Umbilical cord (tissue), 2 donors: ENCODE measurements around the genes FAM89B, KCNK7 and CFL1.

DNA sequence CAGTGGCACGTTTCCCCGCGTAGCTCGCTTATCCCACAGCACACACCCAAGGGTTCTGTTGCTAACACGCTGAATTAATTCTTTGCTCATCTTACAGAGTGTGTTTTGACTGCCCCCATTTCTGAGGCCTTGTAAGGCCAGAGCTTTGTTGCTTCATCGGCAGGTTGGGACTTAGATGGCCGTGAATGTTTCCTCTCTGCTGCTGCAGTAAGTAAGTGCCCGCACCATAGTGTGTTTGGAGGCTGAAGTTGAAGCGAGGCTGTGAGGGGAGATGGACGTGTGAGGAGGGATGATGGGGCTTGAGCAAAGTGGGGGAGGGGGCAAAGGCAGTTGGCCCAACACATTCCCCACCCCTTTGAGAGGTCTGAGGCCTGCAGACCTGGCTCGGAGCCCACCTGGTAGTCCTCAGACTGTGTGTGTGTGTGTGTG, 57.4 kb downstream of the FRMD8 start:
- RAMPAGE, long total RNA: no peak

DNA sequence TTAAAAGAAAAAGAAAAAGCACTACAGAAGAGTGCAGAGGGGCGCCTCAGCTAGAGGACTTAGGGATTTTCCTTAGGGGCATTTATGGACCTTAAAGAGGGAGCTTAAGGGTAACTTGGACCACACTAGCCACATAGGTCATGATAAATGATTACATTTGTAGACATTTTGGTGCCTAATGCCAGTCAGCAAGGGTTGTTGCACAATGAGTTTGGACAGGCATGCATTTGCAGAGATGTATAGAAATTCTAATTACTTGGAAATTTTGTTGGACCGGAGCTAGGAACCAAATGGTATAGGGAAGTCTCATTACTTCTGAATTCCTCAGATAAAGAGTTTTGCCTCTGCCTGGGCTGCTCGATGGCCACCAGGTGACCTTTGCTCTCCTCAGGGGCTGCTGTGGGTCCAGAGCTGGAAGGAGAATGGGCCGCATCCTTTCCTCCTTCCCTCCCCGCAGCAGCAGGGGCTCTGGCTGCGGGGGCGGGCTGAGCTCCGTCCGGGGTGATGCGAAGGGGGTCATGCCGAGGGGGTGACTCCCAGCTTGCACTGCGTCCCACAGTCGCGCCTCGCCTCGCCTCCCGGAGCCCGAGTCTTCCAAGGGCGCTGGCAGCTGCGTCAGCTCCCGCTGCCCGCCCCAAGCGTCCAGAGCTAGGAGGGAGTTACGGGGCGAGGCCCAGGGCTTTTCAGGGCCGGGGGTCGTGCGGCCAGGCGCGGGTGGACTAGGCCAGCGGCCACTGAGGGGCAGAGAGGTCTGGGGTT, 46.3 kb upstream of the SCYL1 start:
- RAMPAGE, long total RNA: no peak

DNA sequence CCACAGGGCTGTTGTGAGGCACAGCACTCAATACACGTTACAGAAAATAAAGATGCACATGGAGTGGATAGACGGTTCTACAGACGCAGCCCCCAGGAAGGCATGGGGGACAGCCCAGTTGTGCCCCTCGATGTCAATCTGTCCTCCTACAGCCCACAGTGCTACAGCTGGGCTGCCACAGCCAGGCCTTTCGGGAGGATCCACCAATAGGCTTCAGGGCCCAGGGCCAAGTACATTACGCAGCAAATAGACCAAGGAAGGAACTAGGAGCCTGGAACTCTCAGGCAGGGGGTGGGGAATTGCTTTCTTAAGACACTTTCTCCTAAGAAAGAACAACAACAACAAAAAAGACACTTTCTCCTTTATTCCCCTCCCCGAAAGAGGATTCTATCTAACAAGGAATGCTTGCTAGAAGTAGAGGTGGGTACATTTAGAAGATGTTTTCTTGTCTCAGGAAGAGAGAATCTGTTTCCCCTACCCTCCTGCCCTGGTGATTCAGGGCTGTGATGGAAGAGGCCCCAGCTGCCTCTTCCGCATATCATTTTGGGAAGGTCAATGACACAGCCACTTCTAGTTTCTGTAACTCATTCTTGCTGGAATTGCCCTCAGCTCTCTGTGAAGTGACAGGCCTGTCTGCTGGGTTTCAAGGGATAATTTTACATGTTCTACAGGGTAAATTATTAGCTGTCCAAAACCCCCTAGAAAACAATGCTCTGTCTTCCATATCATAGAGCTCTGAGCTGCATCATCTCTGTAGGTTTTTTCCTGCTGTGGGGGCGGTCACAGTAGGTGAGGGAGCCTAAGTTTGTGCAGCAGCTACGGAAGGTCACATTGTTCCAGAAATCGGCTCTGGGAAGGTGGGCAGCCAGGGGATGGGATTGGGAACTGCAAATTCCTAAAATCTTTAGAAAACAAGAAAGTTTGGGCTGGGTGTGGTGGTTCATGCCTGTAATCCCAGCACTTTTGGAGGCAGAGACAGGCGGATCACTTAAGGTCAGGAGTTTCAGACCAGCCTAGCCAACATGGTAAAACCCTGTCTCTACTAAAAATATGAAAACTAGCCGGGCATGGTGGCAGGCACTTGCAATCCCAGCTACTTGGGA, 32.0 kb upstream of the SCYL1 start:
- RAMPAGE, long total RNA: no peak

DNA sequence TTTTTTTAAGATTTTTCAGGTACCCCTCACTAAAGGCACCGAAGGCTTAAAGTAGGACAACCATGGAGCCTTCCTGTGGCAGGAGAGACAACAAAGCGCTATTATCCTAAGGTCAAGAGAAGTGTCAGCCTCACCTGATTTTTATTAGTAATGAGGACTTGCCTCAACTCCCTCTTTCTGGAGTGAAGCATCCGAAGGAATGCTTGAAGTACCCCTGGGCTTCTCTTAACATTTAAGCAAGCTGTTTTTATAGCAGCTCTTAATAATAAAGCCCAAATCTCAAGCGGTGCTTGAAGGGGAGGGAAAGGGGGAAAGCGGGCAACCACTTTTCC, 19.7 kb upstream of the SCYL1 start:
- RAMPAGE, long total RNA: no peak

DNA sequence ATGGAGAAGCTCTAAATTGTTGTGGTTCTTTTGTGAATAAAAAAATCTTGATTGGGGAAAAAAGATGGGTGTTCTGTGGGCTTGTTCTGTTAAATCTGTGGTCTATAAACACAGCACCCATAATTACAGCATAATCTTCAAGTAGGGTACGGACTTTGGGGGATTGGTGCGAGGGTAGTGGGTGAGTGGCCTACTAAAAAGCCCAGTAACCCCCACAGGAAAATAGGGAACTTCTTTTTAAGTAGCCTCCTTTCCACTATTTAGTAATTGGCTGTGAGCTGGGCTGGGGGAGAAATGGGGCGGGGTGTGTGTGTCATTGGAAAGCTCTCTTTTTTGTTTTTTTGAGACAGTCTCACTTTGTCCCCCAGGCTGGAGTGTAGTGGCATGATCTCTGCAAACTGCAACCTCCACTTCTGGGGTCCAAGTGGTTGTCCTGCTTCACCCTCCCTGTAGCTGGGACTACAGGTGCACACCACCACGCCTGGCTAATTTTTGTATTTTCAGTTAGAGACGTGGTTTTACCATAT, 18.4 kb upstream of the SCYL1 start:
- RAMPAGE, long total RNA: no peak

DNA sequence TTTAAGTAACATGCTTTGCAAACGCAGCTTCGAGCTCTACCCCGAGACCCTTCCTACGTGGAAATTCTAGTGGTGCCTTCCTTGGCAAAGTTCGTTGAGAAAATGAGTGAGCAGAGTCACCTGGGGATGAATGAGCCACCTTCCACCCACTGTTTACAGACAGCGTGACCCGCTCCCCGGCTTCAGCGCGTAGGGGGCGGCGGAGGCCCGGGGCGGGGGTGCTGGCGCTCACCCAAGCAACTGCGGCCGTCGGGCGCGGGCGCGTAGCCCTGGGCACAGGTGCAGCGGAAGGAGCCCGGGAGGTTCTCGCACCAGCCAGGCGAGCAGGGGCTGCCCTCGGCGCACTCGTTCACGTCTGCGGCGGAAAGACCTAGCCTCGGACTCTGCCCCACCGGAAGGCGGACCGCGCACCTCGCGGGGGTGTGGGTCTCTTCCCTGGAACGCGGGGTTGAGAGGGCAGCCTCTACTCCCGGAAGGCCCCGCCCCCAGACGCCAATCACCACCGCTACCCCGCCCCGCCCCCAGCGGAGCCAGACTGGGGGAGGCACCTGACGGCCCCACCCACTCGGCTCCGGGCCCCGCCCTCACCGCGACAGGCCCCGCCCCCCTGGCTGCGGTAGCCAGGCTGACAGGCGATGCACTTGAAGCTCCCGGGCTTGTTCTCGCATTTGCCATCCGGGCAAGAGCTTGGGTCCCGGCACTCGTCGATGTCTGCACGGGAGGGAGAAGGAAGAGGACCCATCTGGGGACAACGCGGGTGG, 11.8 kb downstream of the LTBP3 start:
- RAMPAGE, long total RNA: no peak

GRCh38 chr11:65571938-65572629, at the start of gene FAM89B:
Gene FAM89B (plus strand): TSS chr11:65572538.
- RAMPAGE, long total RNA: no peak

DNA sequence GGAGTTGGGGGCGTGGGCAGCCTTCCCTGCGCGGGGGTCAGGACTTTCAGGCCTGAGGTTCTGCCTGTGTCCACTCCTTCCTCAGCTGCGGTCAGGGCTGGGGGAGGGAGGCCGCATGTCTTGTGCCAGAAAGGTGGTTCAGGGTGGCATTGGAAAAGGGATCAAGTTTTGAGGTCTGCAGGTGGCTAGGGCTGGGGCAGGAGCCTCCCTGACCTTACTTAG, 647 bp downstream of the EHBP1L1 start:
- RAMPAGE, long total RNA: no peak

GRCh38 chr11:65592769-65593242, 2.8 kb downstream of the KCNK7 start:
- RAMPAGE, long total RNA: no peak

DNA sequence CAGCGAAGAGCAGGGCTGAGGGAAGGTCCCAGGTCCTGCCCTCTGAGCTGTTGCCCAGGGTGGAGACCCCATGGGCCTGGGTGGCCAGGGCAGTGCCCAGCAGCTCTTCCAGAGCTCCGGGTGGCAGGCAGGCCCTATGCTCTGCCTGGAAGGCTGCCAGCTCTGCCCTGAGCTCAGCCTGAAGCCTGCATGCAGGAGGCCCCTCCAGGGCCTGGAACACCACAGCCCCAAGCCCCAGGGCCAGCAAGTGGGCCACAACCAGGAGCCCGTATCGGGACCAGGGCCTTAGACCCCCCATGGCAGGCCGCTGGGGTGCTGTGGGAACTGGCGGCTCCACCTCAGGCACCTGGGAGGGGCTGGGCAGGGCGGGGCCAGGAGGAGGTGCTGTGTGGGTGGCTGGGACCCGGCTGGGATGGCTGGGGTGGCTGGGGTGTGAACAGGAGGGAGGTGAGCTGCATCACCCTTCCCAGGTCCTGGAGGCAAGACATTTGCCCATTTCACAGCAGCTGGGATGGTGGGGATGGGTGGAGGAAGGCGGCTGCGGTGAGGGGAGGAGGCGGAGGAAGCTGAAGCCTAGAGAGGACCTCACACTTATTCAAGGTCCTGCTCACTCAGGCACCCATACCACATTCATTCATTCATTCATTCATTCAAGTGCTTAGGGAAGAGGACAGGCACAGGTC, at the start of gene KCNK7:
Gene KCNK7 (minus strand): TSS at position 326 of the 683 bp plus-strand sequence.
- RAMPAGE, long total RNA: no peak

DNA sequence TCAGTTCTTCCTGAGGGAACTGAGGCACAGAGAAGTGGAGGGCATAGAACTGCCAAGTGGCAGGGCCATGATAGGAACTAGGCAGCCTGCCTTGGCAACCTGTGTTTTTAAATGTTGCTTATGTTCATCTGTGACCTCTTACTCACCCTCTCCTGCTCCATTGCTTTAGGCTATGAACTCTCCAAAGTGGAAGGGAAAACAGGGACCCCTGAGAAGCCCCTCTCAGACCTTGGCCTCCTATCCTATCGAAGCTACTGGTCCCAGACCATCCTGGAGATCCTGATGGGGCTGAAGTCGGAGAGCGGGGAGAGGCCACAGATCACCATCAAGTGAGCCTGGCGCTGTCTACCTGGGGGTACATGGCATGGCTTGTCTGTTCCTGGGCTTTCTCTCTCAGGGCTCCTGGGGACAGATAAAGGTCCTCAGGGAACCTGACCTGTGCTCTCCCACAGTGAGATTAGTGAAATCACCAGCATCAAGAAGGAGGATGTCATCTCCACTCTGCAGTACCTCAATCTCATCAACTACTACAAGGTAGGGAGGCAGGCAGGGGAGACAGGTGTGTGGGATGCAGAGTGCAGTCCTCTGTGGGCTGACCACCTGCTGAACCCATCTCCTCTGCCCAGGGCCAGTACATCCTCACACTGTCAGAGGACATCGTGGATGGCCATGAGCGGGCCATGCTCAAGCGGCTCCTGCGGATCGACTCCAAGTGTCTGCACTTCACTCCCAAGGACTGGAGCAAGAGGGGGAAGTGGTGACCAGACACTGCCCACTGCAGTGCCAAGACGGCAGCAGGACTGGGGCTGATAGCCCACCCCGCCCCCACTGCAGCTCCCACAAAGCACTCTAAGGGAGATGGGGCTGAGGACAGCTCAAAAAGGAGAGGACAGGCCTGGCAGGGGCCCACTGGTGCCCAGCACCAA, 1.9 kb downstream of the RNASEH2C start:
- RAMPAGE, long total RNA: no peak

- RAMPAGE, long total RNA: no peak
These were observed 23.7 kb upstream of the RNASEH2C start for GRCh38 chr11:65744101-65744875.

DNA sequence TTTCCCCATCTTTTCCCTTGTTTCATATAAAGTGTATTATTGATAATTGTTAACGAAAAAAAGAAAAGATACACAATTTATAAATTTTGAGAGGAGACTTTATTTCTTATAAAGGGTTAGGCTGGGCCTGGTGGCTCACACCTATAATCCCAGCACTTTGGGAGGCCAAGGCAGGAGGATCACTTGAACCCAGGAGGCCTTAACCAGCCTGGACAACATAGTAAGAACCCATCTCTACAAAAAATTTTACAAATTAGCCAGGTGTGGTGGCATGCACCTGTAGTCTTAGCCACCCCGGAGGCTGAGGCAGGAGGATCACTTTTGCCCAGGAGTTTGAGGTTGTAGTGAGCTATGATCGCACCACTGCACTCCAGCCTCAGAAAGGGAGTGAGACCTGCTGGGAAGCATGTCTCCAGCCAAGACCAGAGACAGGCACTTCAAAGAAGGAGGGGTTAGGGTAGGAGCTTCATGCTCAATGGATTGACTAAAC, 8.1 kb downstream of the AP5B1 start:
- RAMPAGE, long total RNA: no peak

GRCh38 chr11:65850021-65850406, 8.0 kb downstream of the CFL1 start:
- RAMPAGE, long total RNA: no peak

GRCh38 chr11:65850407-65850590, 7.7 kb downstream of the CFL1 start:
- RAMPAGE, long total RNA: no peak

DNA sequence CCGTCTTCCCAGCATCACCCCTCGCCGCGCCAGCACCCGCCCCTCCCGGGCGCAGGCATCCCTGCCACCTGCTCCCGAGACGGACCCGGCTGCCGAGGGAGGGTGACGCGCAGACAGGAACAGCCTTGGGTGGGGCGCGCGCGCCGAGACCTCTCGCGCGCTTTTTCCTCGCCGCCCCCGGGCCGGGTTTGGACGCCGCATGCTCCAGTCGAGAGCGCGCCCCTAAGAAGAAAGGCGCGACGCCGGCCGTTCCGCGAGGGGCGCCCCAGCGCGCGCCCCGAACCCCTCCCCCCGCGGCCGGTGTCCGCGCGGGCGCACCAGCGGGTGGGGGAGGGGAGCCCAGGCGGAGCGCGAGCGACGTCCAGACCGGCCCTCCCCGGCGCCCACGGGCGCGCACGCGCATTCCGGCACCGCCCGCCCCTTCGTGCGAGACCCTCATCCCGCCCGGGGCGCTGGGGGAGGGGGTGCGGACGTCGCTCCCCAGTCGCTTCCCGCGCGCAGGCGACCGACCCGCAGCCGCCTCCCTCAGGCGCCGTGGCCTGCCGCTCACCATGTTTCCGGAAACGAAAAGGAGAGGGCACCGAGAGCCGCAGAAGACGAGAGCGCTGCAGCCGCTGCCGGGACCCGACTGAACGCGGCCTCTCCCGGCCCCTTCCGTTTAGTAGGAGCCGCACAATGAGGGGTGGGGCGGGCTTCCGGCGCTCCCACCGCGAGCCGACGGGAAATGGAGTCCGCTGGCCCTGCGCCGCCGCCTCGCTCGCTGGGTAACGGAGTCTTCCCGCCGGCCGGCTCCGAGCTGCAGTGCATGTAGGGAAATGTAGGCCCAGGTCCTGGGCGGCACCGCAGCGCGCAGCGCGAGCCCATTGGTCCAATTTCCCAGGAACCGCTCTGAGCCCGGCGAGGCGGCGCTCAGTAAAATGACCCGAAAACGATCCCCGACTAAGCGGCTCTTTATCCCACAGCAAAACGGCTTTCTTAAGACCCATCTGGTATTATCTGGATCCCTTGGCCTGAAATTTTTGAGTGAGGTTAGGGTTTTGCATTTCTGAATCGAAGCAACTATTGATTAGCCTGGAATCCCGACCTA, at the start of gene CFL1:
Gene CFL1 (minus strand): TSS at position 634 of the 1,087 bp plus-strand sequence.
- RAMPAGE, long total RNA: start-site peak on the minus strand centred at position 648 of the sequence, 38 bp wide, 441 and 737 reads in 2 replicates

DNA sequence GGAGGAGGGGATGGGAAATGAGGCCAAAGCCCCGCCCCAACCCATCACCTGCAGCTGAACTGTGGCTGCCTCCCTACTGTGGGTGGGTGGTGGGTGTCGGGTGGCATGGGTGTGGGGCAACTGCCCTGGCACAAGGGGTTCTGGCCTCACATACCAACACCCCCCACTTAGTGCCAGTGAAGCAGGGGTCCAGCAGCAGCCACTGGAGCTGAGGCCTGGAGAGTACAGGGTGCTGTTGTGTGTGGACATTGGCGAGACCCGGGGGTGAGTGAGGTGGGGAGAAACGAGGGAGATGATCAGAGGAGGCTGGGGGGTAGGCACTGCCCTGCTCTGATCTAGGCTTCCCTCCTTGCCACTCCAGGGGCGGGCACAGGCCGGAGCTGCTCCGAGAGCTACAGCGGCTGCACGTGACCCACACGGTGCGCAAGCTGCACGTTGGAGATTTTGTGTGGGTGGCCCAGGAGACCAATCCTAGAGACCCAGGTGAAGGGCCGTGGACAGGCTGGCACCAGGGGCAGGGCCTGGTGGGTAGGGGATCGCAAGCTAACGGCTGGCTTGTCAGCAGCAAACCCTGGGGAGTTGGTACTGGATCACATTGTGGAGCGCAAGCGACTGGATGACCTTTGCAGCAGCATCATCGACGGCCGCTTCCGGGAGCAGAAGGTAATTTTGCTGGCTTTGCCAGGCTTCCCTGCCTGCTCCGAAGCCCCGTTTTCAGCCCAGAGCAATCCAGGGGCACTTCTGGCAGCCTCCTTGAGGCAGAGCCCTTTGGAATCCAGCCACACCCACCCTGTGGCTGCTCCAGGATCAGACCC, 3.2 kb downstream of the MUS81 start:
- RAMPAGE, long total RNA: no peak

DNA sequence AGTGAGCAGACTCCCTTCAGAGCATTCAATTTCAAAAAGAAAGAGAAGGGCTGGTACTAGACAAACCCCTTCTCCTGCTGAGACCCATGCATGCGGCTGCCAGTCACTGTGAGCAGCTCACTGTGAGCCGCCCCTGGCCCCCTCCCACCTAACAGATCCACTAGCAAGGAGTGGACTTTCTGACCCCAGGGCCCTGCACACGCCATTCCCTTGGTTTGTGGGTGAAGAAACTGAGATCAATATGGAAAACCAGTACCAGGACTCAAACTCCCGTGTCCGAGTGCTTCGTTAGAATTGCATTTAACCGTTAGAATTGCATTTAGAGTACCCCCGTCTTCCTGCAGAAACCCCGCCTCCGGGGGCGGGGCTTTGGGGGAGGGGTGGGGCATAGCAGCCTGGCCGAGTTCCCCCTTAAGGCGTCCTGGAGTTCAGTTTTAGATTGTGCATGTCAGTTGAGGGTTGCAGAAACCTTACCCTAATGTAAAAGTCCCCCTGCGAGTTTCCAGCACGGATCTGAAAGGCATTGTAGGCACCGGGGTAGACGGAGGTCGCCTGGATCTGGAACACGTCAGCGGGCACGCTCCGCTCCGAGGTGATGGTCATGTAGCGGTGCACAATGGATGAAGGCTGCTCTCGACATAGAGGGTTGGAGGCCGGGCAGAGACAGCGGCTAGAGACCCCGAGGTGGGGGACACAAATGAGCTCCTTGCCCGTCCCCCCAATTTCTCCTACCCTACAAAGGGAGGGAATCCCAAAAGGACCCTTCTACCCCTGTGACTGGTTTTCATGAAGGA, 5.0 kb downstream of the EFEMP2 start:
- RAMPAGE, long total RNA: no peak

- RAMPAGE, long total RNA: no peak
These were observed 3.2 kb downstream of the C11orf68 start for GRCh38 chr11:65915259-65916365.

GRCh38 chr11:65928008-65928533, 8.8 kb downstream of the DRAP1 start:
- RAMPAGE, long total RNA: no peak